Myometrial cell (primary cell): ENCODE measurements around a stretch of chr17.

- RAMPAGE, long total RNA: no peak
Observed at GRCh38 chr17:16026423-16026729, 26.8 kb downstream of the TTC19 start.

GRCh38 chr17:16036937-16037303 is 37.3 kb downstream of the TTC19 start:
- RAMPAGE, long total RNA: no peak

GRCh38 chr17:16057828-16058187 is 58.2 kb downstream of the TTC19 start:
- RAMPAGE, long total RNA: no peak

DNA sequence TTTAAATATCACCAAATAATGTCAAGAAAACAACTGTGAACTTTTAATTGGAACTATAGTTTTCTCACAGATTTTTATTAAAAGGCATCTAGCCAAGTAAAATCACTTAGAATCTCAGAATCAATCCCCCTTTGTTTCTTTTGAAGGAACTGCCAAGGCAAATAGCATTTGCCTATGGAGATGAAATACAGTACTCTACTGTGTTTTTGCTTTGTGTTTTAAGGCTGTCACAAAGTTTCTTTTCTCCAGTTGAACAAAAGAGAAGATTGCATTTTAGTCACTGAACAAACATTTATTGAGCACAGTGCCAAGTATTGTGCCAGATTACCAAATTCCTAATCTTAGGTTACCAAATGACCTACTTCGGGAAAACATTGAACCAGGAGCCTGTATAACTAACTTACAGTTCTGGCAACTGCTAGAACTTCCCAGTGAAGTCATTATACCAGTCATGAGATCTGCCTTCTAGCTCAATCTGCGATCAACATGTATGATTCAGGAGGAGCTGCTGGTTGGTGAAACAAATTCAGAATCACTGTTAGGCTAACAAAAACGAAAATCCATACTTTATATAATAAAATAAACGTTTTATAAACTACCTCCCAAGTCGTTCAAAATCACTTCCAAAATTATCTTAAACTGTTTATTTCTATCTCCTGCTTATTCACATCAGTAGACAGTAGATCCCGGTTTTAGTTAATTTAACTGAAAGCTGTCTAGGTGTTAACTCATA is 2.9 kb upstream of the UBB start:
- RAMPAGE, long total RNA: no peak

GRCh38 chr17:16383193-16383745 is 2.4 kb downstream of the UBB start:
- RAMPAGE, long total RNA: no peak

- RAMPAGE, long total RNA: no peak
Observed at GRCh38 chr17:16440655-16441673, 25.6 kb downstream of the TRPV2 start.

GRCh38 chr17:16822375-16822646 is 132.3 kb downstream of the CCDC144A start:
- RAMPAGE, long total RNA: no peak

DNA sequence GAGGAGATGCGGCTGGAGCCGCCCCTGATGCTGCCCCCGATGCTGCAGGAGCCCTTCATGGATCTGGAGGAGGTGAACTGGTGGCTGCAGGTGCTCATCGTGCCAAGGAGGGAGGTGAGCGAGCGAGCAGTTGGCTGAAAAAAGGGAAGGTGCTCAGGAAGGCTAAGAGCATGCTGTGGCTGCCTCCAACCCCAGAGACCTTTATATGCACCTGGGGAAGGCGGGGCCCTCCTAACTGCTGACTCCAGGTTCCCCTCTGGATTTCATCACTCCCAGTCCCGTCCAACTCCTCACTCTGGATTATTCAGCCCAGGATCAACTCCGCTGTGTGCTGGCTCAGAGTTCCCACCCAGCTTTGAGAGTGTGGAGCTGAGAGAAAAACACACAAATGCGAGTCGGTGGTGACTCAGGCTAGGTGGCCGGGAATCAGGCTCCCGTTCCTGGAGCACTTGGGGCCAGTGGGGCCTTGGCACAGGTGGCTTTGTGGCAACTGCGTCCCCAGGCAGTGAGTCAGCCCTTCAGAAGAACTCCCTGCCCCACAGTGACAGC is 139.2 kb downstream of the TNFRSF13B start:
- RAMPAGE, long total RNA: no peak

DNA sequence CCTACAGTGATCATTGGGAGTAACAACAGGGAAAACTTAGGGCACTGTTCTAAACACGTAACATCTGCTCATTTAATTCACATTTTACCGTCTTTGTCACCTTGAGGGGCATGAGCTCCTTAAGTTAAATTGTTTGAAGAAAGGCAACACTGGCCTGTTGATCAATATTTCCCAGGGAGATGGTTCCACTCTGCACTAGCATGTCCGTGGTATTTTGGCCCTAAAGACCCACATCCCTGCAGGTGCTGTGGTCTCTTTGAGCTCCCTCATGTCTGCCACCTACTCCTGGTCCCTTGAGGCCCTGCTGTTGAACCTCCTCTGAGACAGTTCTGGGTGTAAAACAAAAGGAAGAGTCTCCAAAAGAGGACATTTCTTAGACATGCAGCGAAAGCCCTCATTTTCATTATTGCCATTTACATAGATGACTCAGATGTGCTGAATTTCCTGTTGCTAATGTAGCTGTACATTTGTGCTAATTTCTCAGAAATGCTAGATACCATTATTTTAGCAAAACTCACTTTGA is 4.2 kb upstream of the TNFRSF13B start:
- RAMPAGE, long total RNA: no peak

GRCh38 chr17:17021032-17022042 is 20.9 kb upstream of the MPRIP start:
- RAMPAGE, long total RNA: no peak

DNA sequence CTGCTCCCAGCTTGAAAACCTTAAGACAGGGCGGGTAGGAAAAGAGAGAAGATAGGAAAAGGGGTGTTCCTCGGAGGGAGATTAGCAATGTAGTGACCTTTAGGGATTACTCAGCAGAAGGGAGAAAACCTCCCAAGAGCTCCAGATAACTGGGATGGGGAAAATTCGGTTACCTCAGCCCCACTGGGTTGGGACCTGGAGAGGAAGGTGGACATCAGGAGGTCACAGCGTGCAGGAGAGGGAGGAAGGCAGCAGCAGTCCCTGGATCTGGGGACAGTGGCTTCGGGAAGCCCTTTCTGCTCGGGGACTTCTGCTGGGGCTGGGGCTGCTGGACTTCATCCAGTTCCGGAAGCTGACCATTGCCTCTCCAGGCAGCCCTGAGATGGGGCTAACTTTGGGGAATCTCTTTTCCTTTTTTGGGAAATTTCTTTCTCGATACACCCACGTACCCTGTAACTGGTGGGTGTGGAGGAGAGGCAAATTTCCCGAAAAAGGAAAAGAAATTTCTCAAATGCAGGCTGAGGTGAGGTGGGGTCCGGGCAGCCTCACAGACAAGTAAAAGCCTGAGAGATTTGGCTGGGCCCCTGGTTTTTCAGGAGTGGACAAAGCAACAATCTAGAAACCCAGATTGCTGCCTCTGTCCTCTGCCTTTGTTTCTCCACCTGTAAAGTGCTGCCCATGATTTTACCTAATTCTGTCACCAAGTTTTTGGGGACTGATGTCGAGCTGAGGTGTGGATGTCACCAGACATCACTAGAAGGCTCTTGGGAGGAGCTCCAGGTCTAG is 39.3 kb downstream of the MPRIP start:
- RAMPAGE, long total RNA: no peak

GRCh38 chr17:17110313-17111085 is 68.2 kb downstream of the MPRIP start:
- RAMPAGE, long total RNA: no peak

GRCh38 chr17:17184822-17185542 is 21.2 kb downstream of the PLD6 start:
- RAMPAGE, long total RNA: no peak

GRCh38 chr17:17235302-17235696 is 1.7 kb downstream of the FLCN start:
- RAMPAGE, long total RNA: no peak

DNA sequence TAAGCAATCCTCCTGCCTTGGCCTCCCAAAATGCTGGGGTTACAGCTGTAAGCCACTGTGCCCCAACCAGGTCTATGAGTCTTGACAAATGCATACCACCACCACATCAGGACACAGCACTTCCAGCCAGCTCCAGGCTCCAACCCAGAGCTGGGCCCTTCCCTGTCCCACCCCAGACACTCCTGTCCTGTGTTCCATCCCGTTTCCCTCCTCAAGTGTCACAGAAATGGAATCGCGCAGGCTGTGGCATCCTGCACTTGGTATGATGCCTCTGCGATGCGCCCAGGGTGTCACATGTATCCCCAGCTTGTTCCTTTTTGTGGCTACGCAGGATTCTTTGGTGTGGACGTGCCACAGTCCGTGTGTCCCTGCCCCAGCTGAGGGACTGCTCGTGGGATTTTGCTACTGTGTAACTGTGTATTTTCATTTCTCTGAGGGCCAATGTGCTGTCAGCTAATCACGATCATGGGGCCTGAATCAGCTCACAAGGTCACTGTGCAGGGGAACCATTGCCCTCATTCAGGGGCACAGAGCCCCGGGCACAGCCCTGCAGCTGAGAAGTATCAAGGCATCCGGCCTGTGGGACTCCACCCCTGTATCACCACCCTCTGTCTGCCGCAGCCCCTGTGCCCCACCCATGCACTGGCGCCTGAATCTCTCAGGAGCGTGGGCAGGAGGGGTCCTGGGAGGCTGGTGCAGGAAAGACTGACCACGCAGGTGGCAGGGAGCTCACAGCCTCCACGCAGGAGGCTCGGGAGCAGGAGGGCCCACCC is 43.2 kb upstream of the RASD1 start:
- RAMPAGE, long total RNA: no peak

DNA sequence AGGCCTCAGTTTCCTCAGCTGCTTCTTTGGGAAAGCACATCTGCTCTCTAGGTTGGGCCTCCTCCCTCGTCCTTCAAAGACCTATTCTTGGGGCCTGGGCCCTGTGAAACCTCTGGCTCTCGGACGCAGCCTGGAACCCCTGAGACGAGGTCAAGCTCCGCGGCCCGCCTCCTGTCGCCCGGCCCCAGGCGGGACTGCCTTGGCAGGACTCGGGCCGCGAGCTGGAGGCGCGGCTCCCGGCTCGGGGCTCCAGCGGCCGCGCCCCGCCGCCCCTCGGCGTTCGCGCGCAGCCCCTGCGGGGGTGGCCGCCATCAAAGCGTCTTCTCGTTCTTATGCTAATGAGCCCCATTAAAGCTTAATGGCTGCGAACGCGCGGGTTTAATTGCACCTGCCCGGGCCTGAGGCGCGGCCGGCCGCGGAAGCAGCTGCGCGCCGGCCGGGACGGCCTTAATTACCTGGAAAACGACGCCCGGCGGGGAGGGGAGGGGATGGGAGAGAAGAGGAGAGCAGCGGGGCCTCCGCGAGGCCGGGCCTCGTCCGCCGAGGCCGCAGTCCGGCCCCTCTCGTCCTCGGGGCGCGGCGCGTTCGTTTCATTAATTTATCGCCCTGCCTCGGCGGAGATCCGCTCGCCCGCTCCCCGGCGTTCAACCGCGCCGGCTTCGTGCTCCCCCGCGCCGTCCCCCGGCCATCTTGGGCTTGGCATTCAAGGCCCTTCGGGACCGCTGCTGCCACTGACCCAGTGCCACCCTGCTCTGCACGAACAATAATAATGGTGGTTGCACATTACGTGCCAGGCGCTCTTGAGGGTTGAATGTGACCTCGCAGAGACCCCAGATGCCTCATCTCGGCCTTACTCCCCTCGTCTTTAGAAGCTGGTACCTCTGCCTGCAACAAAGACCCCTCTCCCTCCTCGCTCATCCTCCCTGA is 19.2 kb downstream of the RAI1 start:
- RAMPAGE, long total RNA: no peak

- RAMPAGE, long total RNA: no peak
Observed at GRCh38 chr17:17710641-17711440, 29.6 kb downstream of the RAI1 start.

DNA sequence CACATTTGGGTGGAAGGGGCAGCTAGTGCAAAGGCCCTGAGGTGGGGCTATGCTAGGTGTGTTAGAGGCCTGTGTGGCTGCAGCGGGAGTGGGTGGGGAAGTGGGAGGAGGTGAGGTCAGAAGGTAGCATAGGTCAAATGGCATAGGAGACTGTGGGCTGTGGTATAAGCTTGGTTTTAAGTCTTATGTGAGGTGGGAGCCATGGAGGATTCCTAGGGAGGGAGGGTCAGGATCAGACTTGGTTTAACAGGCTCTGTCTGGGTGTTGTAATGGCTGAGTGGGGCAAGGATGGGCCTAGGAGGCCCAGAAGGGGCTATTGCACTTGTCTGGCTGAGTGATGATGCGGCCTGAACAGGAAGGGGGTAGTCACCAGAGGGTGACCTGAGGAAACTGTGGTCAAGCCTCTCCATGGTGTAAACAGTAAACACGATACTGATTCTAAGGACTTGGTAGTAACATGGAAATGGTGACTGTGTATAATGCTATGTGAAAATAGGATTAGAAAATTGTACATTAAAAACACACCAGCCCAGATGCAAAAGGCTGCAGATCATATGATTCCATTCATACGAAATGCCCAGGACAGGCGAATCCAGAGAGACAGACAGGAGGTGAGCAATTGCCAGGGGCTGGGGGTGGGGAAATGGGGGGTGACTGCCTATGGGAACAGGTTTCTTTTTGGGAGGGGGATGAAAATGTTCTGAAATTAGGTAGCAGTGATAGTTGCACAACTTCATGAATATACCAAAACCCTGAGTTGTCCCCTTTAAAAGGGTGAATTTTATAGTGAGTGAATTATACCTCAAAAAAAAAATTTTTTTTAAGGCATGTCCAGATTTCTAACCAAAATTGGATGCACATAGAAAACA is 31.3 kb downstream of the RAI1 start:
- RAMPAGE, long total RNA: no peak

DNA sequence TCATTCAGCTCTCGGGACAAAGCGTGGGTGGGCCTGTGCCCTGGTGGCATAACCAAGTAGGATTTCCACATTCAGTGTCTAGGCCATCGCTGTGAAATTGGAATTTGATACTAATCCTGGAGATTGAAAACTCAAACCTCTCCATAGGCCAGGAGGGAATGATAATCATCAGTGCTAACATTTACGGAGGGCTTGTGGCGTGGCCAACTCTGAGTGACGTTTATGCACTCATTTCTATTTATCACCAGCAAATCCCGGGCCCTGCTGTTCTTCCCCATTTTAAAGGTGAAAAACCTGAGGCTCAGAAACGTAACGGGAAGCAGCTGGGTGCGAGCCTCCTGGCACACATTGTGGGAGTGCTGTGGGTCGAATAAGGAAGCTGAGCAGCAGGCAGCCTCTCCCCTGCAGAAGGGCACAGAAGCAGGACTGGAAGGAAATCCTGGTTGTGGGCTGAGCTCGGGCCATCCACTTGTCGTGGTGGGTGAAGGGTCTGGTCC is 33.1 kb downstream of the RAI1 start:
- RAMPAGE, long total RNA: no peak

GRCh38 chr17:17736086-17736750 is 55.0 kb downstream of the RAI1 start:
- RAMPAGE, long total RNA: no peak